ENCODE data around the gene HIBADH.

- RRBS: no CpG with 5 or more reads among the region's 7 CpGs
Observed at GRCh38 chr7:25897039-25897503, 254.9 kb upstream of the NFE2L3 start.

DNA sequence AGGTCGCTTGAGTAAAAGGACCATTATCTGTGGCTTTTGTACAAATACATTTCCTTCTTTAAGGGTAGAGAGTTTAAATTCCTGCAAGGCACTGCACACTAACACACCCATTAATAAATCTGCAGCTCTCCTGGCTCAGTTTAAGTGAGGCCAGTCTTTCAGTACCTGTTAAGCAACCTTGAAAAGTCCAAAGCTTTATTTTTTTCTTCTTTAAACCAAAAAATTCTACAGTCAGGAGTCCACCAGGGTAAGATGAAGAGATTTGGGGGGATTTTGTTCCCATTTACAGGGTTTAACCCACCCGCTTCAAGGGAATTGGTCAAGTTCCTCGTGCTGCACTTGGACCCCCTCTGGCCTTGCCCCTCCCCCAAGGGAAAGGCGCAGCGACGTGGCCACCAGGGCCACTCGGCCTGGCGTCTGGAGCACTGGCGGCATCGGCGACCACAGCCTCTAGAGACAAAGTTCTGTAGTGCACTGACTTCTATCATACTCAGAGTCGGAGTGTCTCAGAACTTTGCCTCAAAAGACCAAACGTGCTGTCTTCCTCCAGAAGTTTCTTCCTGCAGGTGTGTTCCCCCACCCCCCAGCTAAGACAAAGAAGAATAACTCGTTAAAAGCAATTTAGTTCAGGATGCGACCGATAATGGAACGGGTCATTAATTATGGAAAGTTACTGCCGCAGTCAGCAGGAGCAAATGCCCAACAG lies 202.4 kb upstream of the NFE2L3 start:
- RRBS: no CpG with 5 or more reads among the region's 18 CpGs

GRCh38 chr7:26155444-26156280 lies 3.7 kb downstream of the NFE2L3 start:
- RRBS: no CpG with 5 or more reads among the region's 6 CpGs

- RRBS: no CpG with 5 or more reads among the region's 10 CpGs
Observed at GRCh38 chr7:26185130-26185496, 15.4 kb downstream of the HNRNPA2B1 start.

GRCh38 chr7:26186439-26187077 lies 14.0 kb downstream of the HNRNPA2B1 start:
- RRBS: no CpG with 5 or more reads among the region's 4 CpGs

DNA sequence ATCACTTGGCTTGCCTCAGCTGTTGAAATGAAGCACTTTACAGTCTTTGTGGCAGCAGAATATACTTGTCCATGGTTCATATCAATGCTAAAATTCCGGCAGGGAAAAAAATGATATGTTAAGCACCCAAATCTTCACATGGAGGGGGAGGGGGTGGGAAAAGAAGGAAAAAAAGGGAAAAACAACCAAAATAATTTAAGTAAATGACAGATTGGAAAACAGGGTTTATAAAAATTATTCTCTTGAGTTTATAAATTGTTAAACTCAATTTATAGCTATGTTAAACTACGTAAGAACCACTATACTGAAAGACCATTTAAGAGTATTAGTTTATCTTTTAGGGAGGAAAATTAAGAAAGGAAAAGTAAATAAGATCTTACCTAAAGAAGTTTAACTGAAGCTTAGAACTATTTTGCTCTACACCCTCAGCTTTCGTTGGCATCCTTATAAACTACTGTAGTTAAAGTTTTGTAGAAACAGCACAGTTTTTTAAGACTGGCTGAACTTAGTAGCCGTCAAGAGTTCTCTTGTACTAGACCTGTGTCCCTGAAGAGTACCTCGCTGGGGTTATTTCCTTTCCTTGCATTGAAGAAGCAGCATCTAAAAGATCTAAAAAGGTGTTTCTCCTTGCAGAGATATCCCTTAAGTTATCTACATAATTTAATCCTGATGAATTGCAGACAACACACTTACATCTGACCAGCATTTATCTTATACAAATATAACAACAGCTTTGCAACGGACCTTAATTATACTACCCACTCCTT lies 9.3 kb downstream of the HNRNPA2B1 start:
- RRBS: no CpG with 5 or more reads among the region's 6 CpGs

- RRBS: no CpG with 5 or more reads among the region's 10 CpGs
Observed at GRCh38 chr7:26515157-26515930, 223.7 kb downstream of the SNX10 start.

DNA sequence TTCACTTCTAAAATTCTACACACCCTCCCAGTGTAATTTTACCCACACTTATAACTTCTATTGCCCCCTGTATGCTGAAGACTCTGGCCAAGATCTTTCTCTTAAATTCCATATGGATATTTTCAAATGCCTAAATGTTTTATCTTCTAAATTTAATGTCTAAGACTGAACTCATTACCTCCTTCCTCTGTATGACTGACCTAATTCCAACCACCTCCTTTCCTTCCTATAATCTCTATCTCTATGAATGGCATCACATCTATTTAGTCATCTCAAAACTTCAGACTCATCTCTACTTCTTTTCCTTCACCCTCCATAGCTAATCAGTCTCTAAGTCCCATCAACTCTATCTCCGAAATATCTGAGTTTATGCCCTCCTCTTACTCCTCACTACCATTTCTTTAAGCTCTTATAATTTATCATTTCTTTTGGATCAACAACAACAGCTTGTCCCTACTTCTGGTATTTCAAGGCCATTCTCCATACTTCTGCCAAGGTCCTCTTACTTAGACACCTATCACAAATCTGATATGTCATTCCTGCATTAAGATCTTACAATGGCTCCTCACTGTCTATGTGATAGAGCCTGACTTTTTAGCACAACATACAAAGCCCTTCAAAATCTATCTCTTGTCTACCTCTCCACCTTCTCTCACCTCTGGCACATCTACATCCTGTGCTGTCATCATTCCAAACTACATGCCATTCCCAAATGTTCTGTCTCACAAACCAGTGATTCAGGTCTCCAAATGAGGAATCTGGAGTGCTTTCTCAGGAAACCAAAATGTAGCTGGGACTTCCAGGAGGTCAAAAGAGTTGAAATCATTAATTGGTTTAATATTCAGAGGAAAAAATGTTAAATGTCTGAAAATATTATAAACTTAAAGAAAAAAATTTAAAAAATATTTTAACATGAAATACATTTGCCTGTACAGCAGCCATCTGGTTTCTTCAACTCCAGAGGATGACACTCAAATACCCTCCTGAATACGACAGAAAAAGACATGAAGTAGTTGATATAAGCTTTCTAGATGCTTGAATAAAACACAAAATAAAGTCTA lies 87.8 kb downstream of the SKAP2 start:
- RRBS: no CpG with 5 or more reads among the region's 2 CpGs

- RRBS: no CpG with 5 or more reads among the region's 13 CpGs
Observed at GRCh38 chr7:27104276-27105227, 2.1 kb upstream of the HOXA2 start.

- RRBS: no CpG with 5 or more reads among the region's 5 CpGs
Observed at GRCh38 chr7:27105845-27106222, 3.4 kb upstream of the HOXA2 start.

- RRBS: 9% methylated on average over 15 of the region's 52 CpGs
Observed at GRCh38 chr7:27113685-27114490, 11.4 kb upstream of the HOXA2 start.

GRCh38 chr7:27114987-27116181 lies 12.9 kb upstream of the HOXA2 start:
- RRBS: 25% methylated on average over 7 of the region's 57 CpGs

- RRBS: 7% methylated on average over 3 of the region's 20 CpGs
Observed at GRCh38 chr7:27164868-27165160, 523 bp downstream of the HOXA9 start.

GRCh38 chr7:27171007-27172340 lies 2.6 kb downstream of the HOXA10 start:
- RRBS: 5% methylated on average over 5 of the region's 39 CpGs

GRCh38 chr7:27188143-27189203 lies 3.4 kb upstream of the HOXA11 start:
- RRBS: 39% methylated on average over 16 of the region's 60 CpGs

DNA sequence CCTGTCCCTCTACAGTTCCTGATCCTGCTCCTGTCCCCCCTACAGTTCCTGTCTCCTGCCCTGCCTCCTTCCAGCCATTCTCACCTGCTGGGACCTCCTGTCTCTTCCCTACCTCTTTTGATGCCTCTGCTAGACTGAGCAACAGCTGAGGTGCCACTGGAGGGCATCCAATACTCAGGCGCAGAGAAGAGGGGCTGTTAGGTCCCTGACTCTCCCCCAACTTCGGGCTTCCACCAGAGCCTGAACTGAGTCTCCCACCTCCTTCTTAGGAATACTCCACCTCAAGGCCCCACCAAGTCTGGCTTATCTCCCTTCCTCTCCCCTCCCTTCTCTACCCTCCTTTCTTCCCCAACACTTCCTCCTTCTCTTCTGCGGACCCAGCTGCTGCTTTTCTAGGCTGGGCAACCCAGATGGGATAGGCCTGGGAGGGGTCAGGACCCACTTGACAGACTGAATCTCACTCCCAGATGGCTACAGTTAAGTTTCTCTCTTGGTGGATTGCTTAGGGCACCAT lies 4.8 kb upstream of the HOXA11 start:
- RRBS: no CpG with 5 or more reads among the region's 3 CpGs

GRCh38 chr7:27647122-27647372 lies 15.6 kb downstream of the HIBADH start:
- RRBS: no CpG with 5 or more reads among the region's 6 CpGs

- RRBS: no CpG with 5 or more reads among the region's 2 CpGs
Observed at GRCh38 chr7:27656926-27657339, 5.8 kb downstream of the HIBADH start.

- RRBS: 3% methylated on average over 14 of the region's 71 CpGs
Observed at GRCh38 chr7:27661981-27663064, at the start of gene HIBADH. HIBADH (minus strand) TSS chr7:27662883.

DNA sequence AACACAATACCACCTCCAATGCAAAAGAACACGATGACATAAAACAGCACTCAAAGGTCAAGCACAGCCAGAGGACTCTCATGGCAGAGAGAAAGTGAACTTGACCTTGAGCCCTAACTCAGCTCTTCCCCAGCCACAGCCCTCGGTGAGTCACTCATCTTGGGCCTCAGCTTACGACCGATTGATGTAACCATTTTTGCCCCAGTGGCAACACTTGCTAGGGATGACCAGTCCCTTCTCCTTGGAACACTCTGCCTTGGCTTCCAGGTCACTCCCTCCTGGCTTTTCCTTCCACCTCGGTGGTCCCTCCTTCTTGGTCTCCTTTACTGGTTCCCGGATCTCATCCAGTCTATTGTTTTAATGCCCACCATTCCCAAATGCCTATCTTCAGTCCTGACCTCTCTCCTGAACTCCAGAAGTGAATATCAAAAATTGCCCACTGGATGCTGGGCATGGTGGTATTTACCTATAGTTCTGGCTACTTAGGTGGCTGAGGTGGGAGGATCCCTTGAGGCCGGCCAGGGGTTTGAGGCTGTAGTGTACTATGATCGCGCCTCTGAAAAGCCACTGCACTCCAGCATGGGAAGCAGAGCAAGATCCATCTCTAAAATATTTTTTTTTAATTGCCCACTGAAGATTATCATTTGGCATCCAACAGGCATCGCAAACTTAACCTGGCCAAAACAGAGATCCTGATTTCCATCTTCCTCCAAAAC lies 77.6 kb downstream of the JAZF1 start:
- RRBS: no CpG with 5 or more reads among the region's 10 CpGs